Iris pigment epithelial cell (primary cell): Measurements from ENCODE around the genes SUMF1 and RAD18.

- RRBS = no CpG with 5 or more reads among the region's 6 CpGs
Measured at GRCh38 chr3:264562-265073, 68.1 kb downstream of the CHL1 start.

DNA sequence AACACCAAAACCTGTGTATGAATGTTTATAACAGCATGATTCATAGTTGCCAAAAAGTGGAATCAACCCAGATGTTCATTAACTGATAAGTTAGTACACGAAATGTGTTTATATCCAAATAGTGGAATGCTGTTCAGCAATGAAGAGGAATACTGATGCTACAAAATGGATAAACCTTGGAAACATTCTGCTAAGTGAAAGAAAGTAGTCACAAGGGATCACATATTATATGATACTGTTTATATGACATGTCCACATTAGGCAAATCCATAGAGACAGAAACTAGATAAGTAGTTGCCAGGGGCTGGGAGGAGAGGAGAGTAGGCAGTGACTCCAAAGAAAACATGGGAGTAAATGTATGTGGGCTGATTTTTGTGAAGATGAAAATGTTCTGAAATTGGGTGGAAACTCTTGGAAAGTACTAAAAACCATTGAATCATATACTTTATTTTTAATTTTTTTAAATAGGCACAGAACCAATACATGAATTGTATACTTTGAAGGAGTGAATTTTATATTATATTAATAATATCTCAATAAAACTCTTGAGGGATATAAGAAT is 123.5 kb downstream of the CNTN4 start:
- RRBS = no CpG with 5 or more reads among the region's 1 CpG

DNA sequence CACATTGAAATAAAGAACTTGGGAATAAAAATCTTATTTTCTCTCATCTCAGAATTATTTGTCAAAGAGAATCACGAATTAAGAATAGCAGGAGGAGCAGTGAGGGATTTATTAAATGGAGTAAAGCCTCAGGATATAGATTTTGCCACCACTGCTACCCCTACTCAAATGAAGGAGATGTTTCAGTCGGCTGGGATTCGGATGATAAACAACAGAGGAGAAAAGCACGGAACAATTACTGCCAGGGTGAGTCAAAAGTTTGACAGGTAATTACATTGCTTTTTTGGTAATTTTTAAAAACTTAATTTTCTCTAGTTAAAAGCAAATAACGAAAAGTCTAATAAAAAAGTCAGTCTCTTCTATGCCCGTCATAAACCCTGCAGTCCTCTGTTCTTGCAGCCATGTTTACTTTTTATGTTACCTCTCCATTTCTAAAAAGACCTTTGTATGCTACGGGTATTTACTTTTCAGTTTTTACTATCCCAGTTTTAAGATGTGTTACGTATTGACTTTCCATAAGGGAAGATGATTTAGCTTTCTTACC is 10.5 kb downstream of the TRNT1 start:
- RRBS = no CpG with 5 or more reads among the region's 8 CpGs

DNA sequence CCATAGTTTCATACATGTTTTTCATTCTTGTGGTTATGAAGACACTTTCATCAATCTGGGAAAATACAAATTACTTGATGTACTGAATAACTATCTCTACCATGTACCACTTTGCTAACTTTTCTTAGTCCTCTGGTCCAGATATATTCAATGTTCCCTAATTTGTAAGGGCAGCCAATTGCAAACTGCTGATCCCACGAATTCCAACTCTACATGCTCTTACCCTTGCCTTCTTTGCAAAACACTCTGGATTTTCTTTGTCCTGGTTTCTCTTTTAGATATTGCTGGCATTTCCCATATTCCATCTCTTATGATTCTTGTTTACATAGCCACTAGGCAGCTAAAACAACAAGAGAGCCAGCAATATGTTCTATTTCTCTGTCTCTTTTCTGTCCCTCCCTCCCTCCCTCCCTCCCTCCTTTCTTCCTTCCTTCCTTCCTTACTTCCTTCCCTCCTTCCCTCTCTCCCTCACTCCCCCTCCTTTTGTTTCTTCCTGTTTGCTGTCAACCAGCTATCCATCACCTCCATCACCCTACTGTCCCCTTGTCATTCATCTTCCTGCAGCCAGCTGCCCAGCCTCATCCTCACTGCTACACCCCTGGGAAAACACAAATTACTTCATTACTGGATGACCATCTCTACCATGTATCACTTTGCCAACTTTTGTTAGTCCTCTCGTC is 33.8 kb downstream of the SETMAR start:
- RRBS = no CpG with 5 or more reads among the region's 2 CpGs

DNA sequence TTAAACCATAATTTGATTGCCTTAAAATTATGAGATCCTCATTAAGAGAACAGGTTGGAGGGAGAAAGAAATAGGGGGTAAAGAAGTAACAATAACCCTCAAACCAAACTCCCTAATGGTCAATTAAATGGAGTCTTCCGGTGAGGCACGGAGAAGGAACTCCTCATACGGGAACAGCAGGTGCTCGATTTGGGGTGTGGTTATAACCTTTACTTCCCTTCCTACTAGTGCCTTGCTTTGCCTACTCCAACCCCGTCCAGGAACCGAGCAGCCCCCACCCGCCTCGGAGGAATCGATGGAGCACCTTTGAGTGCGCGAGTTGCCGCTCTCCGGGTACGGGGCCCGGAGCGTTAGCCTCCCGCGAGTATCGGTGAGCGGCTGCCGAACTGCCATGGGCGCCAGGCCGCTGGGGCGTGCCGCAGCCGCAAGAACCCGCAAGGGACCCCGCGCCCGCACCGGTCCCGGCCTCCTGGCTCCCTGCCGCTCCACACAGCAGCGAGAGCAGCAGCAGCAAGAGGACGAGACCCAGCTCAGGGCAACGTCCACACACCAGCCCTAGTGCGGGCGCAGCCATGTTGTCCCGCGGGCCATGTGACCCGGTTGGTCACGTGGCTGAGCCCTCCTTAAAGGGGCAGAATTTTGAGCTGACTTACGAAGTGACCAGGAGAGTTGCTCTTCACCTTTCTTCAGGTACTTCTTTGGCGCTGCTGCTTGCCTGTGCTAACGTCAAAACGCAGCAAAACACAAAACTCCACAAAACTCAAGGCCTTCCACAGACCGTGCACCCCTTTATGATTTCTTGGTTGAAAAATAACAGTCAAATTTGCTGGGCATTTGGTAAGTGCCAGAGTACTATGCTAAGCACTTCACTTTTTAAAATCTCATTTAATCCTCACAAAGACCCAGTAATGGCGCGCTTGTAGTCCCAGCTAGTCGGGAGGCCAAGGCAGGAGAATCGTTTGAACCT is at the start of gene SUMF1:
Gene SUMF1, minus strand, starts transcription at position 598 of the 967 bp plus-strand sequence.
- RRBS = no CpG with 5 or more reads among the region's 51 CpGs

DNA sequence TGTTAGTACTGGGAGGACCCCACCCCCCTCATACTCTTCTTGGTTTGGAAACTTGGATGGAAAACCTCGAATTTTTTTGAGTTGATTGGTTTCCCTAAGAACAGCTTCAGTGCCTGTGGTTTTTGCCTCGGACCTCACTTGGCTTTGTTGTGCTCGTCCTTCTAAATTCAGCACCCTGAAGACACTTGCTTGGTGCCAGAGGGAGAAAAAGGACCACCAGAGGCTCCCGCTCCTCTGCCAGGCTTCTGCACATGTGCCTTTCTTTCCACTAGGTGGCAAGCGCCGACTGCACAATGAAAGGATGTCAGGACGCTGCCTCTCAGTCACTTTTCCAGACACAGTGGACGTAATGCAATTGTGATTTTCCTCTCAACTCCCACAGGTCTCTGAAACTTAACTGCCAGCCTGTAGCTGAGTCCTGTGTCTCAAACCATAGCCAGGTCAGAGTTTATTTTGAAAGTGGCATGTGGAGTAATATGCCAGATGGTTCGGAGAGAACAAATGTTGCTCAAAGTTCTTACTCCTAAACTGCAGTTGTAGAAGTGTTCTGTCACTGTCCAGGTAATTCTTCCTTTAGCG is 162.8 kb downstream of the ITPR1 start:
- RRBS = no CpG with 5 or more reads among the region's 10 CpGs

GRCh38 chr3:4772151-4772663 is 207.0 kb upstream of the BHLHE40 start:
- RRBS = no CpG with 5 or more reads among the region's 3 CpGs

DNA sequence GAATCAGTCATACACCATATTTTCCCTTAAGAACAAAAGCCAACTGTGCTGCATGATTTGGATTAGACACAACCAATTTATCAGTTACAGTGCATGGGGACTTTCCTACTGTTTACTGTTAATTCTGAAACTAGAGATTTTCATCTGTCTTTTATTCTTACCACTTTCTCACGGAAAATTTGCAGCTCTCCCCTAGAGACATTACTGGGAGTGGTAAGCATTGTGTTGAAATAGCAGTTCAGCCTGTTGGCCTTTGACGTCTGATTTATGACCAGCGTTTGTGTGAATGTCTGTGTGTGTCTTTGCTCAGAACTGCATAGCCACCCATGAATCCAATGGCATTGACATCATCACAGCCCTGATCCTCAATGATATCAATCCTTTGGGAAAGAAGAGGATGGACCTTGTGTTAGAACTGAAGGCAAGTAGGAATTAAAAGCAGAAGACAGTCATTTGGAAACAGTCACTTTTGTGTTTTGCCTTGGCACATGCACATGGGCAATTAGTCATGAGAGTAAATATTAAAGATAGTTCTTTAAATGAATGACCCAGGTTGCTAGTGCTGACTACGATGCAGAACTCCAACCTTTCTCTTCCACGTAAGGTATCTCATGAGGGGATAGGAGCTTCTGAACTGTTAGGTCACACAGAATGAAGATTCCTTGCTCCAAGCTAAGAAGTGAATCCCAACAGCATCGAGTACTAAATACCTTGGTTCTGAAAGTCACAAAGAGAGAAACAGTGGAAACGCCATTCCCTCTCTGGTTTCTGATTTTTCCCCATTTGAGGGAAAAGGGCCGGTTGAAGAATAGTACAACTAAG is 202.1 kb upstream of the BHLHE40 start:
- RRBS = no CpG with 5 or more reads among the region's 8 CpGs

DNA sequence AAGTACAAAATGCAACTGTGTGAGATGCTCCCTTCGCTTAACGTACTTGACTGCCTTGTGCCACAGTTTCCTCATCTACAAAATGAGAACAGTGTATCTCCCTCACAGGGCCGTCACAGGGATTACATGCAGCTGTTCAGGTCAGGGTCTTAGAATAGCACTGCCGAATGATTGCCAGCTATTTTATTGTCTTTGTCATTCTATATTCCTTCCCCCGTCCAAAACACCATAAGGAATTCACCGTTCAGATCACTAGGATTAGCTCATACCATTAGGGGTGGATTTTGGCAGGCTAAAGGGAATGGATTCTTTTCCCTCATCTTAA is 171.9 kb upstream of the BHLHE40 start:
- RRBS = no CpG with 5 or more reads among the region's 6 CpGs

- RRBS = no CpG with 5 or more reads among the region's 19 CpGs
Measured at GRCh38 chr3:4821934-4822974, 157.0 kb upstream of the BHLHE40 start.

DNA sequence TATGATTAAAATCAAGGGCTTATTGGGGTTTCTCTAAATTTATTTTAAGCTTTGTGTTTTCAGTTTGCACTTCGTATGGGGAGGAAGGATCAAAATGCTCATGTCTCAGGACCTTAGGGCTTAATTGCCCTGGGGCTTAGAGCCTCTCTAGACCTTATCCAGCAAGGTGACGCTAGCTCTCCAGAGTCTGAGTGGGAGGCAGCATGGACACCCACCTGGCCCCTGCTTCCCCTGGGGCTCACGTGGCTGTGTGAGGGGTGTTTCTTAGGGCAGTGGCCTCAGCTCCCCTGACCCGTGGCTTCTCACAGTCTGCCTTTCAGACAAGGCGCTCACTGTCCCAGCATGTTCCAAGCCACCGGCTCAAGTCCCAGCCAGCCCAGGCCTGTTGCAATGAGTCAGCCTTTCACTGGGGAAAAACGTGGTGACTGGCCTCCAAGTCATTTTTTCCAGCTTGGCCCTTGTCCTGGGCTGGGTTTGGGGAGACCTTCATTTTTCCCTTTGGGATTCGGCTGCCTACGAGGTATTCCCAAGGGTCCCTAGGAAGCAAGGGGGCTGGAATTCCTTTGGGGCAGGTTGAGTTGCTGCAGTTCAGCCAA is 15.6 kb downstream of the BHLHE40 start:
- RRBS = no CpG with 5 or more reads among the region's 9 CpGs

- RRBS = 77% methylated on average over 5 of the region's 16 CpGs
Measured at GRCh38 chr3:5019401-5020040, 40.3 kb downstream of the BHLHE40 start.

- RRBS = no CpG with 5 or more reads among the region's 8 CpGs
Measured at GRCh38 chr3:5132974-5134038, 11.2 kb downstream of the ARL8B start.

DNA sequence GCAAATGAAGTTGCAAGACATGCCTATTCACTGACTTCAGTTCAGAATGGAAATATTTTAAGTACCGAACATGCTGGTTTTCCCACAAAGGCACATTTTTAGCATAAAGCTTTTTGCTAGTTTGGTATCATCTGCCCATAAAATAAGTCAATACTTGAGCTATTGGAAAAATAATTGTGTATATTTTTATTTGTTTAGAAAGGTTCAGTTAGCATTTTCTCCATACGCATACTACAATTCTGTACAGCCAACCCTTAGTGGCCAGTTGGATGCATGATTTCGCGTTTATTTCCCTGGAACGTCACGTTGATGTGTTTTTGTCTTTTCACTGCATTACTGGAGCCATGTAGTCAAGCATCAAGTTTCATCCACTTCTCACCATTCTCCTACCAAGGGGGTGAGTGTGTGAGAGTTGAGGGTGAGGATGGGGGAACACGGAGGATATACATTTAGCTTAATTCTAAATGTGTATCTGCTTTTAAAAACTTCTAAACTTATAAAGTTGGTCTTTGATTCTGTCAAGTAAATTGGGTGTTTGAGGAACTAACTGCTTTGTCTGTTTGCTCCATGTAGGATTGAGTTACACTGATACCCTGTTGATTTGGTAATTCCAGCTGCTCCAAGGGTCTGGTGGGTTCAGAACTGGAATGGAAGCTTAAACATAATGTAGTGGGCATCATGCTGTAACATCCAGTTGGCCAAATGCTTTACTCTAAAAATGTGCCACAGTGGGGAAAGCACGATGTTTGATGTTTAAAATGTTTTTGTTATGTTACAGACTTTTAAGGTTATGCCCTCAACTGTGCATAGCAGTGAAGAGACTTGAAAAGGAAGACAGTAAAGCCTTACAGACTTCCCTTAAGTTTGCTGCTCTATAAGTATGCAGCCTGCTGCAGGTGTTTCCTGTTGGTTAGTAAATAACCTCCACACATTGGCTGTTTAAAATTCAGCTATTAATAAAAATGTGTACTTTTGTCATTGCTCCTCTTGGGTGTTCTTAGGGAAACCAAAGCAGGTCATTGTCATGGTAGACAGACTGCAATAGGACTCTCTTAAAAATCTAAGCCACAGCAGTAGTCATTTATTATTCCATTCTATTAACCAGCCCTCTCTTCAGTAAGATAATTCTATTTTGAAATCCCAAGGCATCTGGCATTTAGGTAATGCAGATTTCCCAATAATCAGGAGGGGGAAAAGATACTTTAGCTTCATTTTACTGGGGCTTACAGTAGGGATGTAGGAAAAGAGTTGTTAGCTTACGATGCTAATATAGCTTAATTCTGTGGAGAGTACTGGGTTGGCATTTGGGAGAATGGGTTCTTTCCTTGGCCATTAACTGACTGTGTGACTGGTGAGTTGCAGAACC is 6.0 kb upstream of the EDEM1 start:
- RRBS = no CpG with 5 or more reads among the region's 9 CpGs

- RRBS = no CpG with 5 or more reads among the region's 3 CpGs
Measured at GRCh38 chr3:5202090-5202847, 14.8 kb downstream of the EDEM1 start.

DNA sequence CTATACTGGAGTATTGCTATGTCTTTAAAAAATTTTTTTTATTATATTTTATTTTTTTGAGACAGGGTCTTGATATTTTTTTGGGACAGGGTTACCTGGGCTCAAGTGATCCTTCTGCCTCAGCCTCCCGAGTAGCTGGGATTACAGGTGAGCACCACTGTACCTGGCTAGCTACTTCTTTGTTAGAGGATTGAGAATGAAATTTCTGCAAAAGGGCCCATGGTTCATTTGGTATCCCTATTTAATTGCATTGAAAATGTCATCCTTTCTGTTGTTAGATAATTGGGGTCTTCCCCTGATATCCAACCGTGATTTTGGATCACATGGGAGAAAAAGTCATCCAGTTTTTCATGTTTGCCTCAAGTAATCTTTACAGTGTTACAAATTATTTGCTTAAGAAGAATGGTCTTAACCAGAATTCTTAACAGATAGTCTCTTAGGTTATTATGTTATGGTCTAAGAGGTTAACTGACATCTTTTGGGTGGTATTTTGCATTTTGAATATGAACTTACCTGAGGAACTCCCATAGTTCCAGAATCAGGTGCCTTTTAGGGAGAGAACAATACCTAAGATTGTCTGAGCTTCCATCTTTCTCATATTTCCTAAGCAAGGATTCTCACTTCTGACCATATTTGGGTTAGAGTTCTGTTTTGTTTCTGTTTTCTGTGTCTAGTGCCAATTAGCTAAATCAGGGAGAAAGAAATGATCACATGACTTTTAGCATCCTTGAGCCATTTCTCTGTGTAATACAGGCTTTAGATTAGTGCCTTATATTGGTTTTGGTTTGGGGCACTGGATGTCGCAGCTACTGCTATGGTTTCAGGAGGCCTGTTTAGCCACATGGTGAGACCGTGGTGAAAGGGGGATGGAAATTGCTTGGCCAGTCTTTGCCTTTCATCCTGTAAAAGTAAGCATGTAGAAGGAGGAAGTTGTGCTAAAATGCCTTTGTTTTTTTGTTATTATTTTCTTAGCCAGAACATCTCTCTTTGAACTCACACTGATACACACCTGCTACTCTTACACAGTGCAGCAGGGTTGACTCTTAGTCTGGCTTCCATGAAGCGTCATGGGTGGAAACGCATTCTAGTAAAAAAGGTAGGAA is 29.1 kb downstream of the EDEM1 start:
- RRBS = no CpG with 5 or more reads among the region's 6 CpGs

DNA sequence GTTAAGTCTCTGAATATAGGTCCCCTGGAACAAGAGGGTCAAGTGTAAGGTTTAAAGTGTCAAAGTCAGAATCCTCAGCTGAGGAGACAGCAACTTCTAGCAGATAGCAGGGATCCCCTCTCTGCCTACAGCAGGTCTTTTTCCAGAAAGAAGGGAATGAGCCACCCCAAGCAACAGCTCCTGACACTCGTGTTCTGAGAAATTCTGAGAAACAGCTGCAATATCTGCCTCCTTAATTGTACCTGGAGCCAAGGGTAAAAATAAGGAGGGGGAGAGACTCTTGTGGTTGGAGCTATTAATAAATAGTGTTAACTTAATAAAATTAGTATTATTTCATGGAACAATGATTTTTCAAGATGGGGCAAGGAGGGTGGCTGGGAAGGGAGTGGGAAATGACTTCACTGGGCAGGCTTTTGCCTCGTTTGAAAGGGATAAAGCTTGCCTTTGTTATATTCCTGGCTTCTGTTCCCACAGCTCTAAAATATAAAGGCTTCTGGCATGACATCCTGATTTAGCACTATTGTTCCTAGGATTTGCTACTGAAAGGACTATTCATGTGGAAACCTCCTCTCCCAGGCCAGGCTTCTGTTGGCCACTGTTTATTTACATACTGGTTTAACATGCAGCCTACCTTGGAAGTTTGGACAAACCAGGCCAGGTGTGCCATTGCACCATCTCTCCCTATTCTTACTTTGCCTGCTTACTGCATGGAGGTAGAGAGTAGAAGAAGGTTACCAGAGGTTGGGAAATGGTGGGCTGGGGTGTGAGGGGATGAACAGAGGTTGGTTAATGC is 2.6 kb upstream of the LMCD1 start:
- RRBS = no CpG with 5 or more reads among the region's 2 CpGs

GRCh38 chr3:8962877-8963906 is at the start of gene RAD18:
TSS of gene RAD18 (minus strand) at chr3:8963472.
- RRBS = 2% methylated on average over 25 of the region's 52 CpGs

DNA sequence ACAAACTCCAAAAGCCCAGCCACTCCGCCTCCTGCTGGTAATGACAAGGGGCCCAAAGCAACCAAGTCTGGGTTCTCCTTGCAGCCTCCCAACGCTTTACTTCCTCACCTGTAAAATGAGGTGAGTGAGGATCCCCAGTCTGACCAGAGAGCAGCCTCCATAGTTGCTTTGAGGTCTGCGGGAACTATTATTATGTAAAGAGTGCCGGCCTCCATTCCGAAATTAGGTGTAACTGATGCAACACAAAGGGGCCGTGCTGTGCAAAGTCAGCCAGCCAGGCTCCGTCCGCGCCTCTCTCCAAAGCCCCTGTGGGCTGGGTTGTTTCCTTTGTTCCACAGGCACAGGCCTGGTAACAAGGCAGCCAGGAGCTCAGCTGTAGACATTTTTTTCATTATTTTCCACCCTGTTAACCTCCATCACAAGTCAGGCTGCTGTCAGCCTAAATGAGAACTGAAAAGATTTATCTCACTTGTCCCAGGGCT is 139.1 kb upstream of the RAD18 start:
- RRBS = no CpG with 5 or more reads among the region's 9 CpGs